ENCODE data around the gene IL26.

DNA sequence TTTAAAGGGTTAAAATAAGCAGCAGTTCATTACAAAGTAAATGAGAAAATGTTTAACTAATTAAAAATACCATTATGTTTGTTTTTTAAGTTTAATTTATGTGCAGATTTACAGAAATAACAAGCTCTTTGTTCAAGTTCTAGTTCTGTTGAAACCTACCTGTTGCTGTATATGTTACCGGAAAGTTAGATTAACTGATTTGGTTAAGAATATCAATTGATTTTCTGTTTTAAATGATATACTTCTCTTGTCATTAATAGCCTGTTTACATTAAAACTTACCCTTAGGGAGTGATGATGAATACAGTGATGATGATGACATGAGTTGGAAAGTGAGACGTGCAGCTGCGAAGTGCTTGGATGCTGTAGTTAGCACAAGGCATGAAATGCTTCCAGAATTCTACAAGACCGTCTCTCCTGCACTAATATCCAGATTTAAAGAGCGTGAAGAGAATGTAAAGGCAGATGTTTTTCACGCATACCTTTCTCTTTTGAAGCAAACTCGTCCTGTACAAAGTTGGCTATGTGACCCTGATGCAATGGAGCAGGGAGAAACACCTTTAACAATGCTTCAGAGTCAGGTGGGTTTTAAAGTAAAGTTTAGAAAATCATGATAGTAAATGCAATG lies 33.0 kb downstream of the CAND1 start:
- PRO-cap, 3 experiments: no peak in any of the 3 experiments
- RAMPAGE, long total RNA: no peak
- RRBS, 2 experiments: no CpG with 5 or more reads among the region's 7 CpGs

DNA sequence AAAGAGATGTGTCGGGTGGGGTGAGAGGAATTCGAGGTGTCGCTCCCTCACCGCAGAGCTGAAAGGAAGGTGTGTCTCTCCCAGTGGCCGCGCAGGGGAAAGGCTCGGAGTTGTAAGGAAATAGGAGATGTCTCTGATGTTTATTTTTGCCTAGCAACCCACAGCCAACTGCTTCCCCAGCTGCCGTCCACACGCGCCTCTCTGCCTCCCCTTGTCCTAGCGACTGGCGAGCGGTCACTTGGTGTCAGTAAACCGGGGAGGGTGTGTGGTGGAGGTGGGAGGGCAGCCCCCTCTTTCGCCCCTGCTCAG lies 738 bp upstream of the DYRK2 start:
- PRO-cap, 3 experiments: peak in 1 of 3 experiments; most common plus-strand start position 196 of the sequence (in 1); most common minus-strand start position 98 of the sequence (in 1)
- RAMPAGE, long total RNA: no peak
- RRBS, 2 experiments: 2 to 4% methylated on average over 1 of the region's 15 CpGs

GRCh38 chr12:67650794-67651275 lies 2.3 kb downstream of the DYRK2 start:
- PRO-cap, 3 experiments: no peak in any of the 3 experiments
- RAMPAGE, long total RNA: no peak
- RRBS, 2 experiments: no CpG with 5 or more reads among the region's 2 CpGs

DNA sequence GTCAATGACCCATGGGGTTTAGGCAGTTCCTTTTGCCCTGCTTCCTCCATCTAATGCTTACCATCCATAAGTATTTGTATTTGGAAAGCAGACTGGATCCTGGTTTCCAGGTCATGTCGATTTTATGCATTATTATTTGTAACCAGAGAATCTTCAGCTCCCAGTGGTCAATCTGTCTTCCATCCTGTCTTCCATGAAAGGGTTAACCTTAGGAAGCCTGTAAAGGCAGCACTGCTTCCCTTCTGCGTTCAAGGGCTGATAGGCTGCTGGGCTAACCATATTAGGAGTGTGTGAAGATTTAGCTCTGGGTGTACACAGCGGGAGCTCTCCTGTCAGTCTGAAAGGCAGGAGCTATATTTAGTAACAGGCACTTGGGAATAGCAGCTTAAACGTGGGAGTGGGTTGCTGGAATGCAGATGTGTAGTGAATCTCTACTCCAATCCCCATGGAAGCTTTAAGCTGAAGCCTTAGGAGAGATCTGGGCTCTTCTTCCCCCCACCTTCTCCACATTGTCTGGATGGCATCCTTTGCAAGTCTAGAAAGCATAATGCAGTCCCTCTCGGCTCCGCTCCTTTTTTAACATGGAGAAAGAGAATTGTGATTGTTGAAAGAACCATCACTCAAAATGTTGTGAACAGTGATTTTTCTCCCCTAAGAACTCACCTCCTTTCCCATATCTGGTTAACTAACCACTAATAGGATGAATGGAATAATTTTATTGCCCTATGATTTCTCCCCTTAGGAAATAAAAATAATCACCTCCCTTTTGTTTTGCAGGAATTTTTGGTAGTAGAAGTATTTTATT lies 124.3 kb downstream of the DYRK2 start:
- PRO-cap, 3 experiments: no peak in any of the 3 experiments
- RAMPAGE, long total RNA: no peak
- RRBS, 2 experiments: no CpG with 5 or more reads among the region's 6 CpGs

DNA sequence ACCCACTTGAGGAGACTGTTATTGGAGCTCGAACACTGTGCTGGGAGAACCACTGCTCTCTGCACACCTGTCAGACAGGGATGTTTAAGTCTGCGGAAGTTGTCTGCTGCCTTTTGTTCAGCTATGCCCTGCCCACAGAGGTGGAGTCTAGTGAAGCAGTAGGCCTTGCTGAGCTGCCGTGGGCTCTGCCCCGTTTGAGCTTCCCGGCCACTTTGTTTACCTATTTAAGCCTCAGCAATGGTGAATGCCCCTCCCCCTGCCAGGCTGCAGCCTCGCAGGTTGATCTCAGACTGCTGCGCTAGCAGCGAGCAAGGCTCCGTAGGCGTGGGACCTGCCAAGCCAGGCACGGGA lies 143.5 kb downstream of the DYRK2 start:
- PRO-cap, 3 experiments: no peak in any of the 3 experiments
- RAMPAGE, long total RNA: no peak
- RRBS, 2 experiments: no CpG with 5 or more reads among the region's 11 CpGs

- PRO-cap, 3 experiments: no peak in any of the 3 experiments
- RAMPAGE, long total RNA: no peak
- RRBS, 2 experiments: no CpG with 5 or more reads among the region's 2 CpGs
Measured at GRCh38 chr12:67966336-67966625, 193.3 kb downstream of the IFNG start.

- PRO-cap, 3 experiments: no peak in any of the 3 experiments
- RAMPAGE, long total RNA: no peak
- RRBS, 2 experiments: no CpG with 5 or more reads among the region's 5 CpGs
Measured at GRCh38 chr12:68225530-68226005, at the start of gene IL26. Gene IL26 (minus strand): TSS chr12:68225810.

- PRO-cap, 3 experiments: no peak in any of the 3 experiments
- RAMPAGE, long total RNA: no peak
- RRBS, 2 experiments: no CpG with 5 or more reads among the region's 4 CpGs
Measured at GRCh38 chr12:68359092-68359652, 27.0 kb upstream of the MDM1 start.

- PRO-cap, 3 experiments: peak in 2 of 3 experiments; most common plus-strand start chr12:68365126 (in 2); most common minus-strand start chr12:68365073 (in 2)
- RAMPAGE, long total RNA: no peak
- RRBS, 2 experiments: 6% methylated on average over 4 of the region's 28 CpGs
Measured at GRCh38 chr12:68364729-68365961, 33.0 kb upstream of the MDM1 start.

GRCh38 chr12:68482566-68483345 lies 127.9 kb upstream of the RAP1B start:
- PRO-cap, 3 experiments: no peak in any of the 3 experiments
- RAMPAGE, long total RNA: no peak
- RRBS, 2 experiments: no CpG with 5 or more reads among the region's 1 CpG

- PRO-cap, 3 experiments: no peak in any of the 3 experiments
- RAMPAGE, long total RNA: no peak
- RRBS, 2 experiments: no CpG with 5 or more reads among the region's 6 CpGs
Measured at GRCh38 chr12:68591537-68592252, 19.0 kb upstream of the RAP1B start.

- PRO-cap, 3 experiments: no peak in any of the 3 experiments
- RAMPAGE, long total RNA: no peak
- RRBS, 2 experiments: no CpG with 5 or more reads among the region's 6 CpGs
Measured at GRCh38 chr12:68613526-68613875, 2.8 kb downstream of the RAP1B start.

DNA sequence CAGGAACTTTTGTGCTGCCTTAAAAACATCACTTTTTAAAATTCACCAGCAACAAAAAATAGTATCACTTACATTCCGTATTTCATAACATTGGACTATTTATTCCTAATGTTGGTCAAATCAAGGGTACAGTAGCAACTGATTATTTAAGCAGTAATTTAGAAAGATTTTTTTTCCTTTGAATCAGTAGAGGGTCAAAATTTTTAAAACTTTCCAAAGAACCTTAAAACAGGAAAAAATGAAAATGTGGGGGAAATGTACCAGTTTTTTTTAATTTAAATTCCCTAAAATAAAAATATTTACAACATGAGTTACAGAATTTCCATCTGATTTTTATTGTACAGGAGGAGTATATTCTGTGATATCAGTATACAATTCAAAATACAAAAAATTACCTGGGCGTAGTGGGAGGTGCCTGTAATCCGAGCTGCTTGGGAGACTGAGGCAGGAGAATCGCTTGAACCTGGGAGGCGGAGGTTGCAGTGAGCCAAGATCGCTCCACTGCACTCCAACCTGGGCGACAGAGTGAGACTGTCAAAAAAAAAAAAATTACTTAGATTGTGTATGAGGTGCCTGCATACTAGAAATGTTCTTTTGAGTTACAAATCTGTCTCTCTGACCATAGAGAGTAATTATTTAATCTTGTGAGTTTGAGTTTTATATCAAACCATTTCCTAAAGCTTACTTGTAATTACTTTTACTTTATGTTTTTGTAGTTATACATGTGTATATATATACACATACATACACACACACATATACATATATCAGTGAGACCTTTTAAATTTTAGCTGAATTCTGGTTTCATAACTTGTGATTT lies 4.6 kb downstream of the RAP1B start:
- PRO-cap, 3 experiments: no peak in any of the 3 experiments
- RAMPAGE, long total RNA: no peak
- RRBS, 2 experiments: no CpG with 5 or more reads among the region's 7 CpGs

- PRO-cap, 3 experiments: no peak in any of the 3 experiments
- RAMPAGE, long total RNA: no peak
- RRBS, 2 experiments: no CpG with 5 or more reads among the region's 7 CpGs
Measured at GRCh38 chr12:68788884-68789530, 19.0 kb upstream of the MDM2 start.

DNA sequence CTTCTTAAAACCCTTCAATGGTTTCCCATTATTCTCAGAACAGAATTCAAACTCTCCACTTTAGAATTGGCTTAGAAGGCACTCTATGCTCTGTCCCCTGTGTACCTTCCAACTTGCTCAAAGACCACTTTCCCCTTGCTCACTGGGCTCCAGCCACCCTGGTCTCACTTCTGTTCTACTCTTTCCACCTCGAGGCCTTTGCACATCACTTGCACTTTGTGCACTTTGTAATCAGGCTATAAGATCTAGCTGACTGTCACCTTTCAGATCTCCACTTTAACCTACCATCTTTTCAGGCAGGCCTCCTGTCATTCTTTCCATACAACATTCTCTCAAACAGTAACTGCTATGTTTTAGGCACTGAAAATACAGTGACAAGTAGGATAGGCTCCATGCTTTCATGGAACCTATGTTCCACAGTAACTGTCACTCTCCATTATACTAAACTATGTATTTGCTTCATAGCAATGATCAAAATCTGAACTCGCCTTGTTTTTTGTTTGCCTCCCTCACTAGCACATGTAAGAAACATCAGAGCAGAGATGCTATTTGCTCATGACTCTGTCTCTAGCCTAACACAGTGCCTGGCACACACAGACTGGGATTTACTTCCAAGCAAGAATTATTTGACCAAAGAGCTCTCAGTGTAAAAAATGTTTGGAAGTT lies 14.0 kb downstream of the CPM start:
- PRO-cap, 3 experiments: no peak in any of the 3 experiments
- RAMPAGE, long total RNA: no peak
- RRBS, 2 experiments: no CpG with 5 or more reads among the region's 2 CpGs

DNA sequence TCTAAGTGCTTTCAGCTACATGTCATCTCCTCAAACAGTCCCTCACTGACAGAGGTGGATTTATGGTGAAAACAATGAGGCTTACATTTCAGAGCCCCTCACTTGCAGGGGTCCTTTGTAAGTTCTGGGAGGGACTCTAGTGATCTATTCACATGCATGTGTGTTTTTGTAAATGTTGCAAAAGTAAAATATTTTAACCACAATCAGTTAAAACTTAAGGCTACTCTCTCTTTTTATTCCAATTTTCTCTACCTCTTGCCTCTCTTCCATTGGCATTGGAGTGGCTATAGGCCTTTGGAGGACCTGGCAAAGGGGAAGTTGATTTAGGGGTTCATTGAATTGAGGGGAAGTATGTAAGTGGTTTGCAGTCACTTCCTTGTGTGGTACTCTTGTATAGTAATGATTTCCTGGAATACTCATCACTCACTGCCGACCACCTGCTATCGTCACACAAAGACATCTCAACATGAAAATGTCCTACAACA lies 45.6 kb upstream of the CPM start:
- PRO-cap, 3 experiments: no peak in any of the 3 experiments
- RAMPAGE, long total RNA: no peak
- RRBS, 2 experiments: no CpG with 5 or more reads among the region's 2 CpGs

GRCh38 chr12:69036970-69037516 lies 104.1 kb upstream of the CPM start:
- PRO-cap, 3 experiments: no peak in any of the 3 experiments
- RAMPAGE, long total RNA: no peak
- RRBS, 2 experiments: no CpG with 5 or more reads among the region's 5 CpGs

DNA sequence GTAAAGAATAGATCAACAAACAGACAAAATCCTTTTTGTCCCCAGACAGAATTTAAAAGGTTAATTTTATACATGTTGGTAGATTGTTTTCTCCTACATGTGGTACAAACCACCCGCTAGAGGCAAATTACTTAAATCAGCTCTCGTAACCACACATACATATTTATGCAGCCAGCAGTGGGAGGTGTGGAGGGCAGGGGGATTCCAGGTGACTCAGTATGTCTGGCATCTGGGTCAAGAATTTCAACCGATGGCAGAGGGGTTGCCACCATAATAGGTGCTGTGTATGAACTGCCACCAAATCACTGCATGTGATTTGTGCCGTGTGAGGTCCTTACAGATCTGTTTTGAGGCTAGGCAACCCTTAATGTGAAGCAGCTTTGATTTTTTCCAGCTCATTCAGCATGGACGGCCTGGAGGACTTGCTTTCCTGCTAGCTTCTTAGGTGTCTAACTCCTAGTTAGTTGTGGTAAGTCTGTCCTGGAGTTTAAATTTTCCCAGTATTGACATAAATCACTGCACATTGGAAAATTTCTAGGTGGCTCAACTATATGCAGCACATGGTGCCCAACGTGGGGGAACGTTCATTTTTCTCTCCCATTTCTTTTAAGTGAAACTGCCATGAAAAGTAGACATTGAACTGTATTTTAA lies 120.1 kb upstream of the CPM start:
- PRO-cap, 3 experiments: no peak in any of the 3 experiments
- RAMPAGE, long total RNA: no peak
- RRBS, 2 experiments: no CpG with 5 or more reads among the region's 7 CpGs

DNA sequence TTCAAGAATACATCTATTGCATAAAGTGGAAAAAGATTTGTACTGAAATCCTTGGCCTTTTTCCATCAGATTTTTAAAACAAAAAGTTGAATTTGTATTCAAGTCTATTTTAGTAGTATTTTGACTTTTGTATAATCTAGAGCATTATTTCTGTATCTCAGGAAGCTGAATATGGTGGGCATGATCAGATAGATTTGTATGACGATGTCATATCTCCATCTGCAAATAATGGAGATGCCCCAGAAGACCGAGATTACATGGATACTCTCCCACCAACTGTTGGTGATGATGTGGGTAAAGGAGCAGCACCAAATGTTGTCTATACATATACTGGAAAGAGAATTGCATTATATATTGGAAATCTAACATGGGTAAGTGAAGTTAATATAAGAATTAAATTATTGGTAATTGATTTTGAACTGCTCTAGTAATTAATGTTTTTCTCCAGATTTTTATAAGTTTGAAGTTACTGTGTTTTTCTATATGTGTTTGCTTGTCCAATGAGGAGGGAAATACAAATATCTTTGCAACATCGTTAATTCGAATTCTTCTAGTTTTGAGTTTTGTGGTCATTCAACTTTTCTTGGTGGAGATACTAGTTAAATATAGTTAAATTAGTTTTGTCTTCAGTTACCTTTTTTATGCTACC lies 11.7 kb downstream of the CPSF6 start:
- PRO-cap, 3 experiments: no peak in any of the 3 experiments
- RAMPAGE, long total RNA: no peak
- RRBS, 2 experiments: no CpG with 5 or more reads among the region's 4 CpGs

DNA sequence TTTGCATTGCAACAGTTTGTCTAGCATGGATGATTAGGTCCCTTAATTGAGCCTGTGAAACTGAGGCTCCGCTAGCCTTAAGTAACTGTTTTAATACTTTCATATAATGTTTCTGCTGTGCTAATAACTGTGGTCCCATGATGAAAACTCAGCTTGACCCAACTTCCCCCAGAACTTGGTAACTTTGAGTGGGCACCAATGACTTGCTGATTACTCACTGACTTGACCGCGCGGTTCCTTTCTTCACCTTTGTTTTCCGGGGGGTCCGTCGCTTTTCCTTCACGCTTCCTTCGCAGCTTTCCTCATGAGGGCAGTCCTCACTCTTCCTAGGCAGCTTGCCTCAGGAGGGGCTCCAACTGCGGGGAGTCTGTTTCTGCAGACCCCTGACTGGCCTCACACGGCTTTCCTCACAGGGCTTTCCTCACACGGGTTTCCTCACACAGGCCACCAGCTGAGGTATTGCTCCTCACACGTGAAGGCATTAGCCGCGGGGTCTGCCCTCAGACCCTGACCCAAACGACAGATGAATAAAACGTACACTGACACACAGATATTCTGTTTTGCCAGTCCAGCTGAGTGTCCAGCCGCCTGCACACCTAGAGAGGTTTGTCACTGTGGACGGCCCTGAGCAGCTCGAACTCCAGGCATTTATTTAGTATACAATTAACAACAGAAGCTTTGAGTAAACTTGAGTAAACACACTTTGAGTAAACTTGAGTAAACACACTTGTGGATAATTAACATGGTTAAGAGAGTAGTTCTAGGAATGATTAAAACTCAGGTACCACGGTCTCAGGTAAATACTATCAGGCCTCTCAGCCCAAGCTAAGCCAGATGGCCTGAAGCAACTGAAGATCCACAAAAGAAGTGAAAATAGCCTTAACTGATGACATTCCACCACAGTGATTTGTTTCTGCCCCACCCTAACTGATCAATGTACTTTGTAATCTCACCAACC lies 16.2 kb upstream of the LYZ start:
- PRO-cap, 3 experiments: no peak in any of the 3 experiments
- RAMPAGE, long total RNA: no peak
- RRBS, 2 experiments: no CpG with 5 or more reads among the region's 21 CpGs

Data from skeletal muscle tissue (tissue), 7 donors.